Breast (tissue), 4 donors: Measurements from ENCODE around the gene ACAP3.

GRCh38 chr1:629051-629486, 57.4 kb downstream of the OR4F16 start:
- PRO-cap, 3 experiments: no peak in any of the 3 experiments
- RRBS: no CpG with 5 or more reads among the region's 11 CpGs

- PRO-cap, 3 experiments: no peak in any of the 3 experiments
- RRBS: no CpG with 5 or more reads among the region's 18 CpGs
Measured at GRCh38 chr1:629487-630389, 56.7 kb downstream of the OR4F16 start.

GRCh38 chr1:630915-632003, 55.2 kb downstream of the OR4F16 start:
- PRO-cap, 3 experiments: no peak in any of the 3 experiments
- RRBS: no CpG with 5 or more reads among the region's 35 CpGs

GRCh38 chr1:632004-632579, 54.4 kb downstream of the OR4F16 start:
- PRO-cap, 3 experiments: no peak in any of the 3 experiments
- RRBS: no CpG with 5 or more reads among the region's 23 CpGs

GRCh38 chr1:924403-925521, 1.0 kb downstream of the SAMD11 start:
- PRO-cap, 3 experiments: no peak in any of the 3 experiments
- RRBS: 2% methylated on average over 17 of the region's 149 CpGs

GRCh38 chr1:961249-961952, 1.0 kb downstream of the KLHL17 start:
- PRO-cap, 3 experiments: no peak in any of the 3 experiments
- RRBS: 3% methylated on average over 6 of the region's 58 CpGs

DNA sequence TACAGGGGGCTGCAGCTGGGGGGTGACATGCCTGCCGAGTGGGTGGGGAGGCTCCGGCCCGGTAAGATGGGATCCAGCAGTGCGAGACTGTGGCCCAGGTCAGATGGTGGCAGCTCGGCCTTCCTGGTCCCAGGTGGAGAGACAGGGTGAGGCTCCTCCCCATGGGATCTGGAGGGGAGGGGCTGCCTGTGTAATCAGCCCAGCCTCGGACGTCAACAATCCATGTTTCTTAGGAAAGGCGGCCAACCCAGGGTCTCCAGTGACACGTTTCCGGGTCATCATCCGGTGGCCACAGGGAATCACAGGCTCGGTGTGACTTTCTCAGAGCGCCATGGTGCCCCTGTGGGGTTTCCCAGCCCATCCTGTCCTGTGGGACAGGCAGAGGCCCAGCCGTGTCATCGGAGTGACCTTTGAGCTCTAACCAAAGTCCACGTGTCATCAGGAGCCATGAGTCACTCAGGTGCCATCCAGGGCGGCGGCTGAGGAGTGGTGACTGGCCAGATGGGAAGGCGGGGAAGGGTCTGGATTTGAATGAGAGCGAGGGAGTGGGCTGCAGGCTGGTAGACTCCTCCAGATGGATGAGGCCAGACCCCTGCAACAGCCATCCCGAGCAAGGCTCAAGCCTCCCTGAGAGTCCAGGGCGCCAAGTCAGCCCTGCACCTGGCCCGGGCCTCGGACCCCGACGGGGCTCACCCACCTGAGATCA, 6.6 kb upstream of the HES4 start:
- PRO-cap, 3 experiments: no peak in any of the 3 experiments
- RRBS: no CpG with 5 or more reads among the region's 26 CpGs

- PRO-cap, 3 experiments: no peak in any of the 3 experiments
- RRBS: 20% methylated on average over 7 of the region's 17 CpGs
Measured at GRCh38 chr1:1025126-1025692, 5.3 kb downstream of the AGRN start.

DNA sequence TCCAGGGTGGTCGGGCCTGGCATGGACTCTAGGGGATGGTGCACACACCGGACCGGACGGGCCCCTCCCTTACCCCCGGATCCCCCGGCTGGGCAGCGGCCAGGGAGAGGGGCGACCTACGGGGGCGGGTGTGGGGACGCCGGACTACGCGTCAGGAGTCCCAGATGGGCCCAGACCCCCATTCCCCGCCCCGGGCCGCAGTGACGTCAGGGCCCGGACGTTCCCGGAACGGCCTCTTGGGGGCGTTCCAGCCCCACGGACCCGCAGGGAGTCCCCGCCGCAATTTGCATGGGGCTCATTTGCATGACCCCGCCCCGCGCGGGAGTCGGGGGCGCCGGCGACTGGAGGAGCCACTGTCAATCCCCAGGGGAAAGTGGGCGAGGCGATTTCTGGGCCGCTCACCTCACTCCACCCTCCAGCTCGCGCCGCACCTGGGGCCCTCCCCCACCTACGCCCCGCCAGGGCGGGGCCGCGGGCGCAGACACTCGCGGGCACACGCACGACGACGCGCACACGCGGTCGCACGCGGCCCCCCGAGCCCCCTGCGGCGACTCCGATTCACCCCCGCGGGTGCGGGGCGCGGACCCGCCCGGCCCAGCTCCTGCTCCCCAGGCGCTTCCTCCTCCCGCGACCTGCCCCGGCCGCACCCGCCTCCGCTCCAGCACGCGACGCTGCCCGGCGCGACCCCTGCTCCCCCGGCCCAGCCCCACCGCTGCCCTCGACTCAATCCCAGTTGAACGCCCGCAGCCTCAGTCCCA, 13.1 kb downstream of the AGRN start:
- PRO-cap, 3 experiments: peak in 1 of 3 experiments; most common plus-strand start position 484 of the sequence (in 1)
- RRBS: 4% methylated on average over 39 of the region's 88 CpGs

DNA sequence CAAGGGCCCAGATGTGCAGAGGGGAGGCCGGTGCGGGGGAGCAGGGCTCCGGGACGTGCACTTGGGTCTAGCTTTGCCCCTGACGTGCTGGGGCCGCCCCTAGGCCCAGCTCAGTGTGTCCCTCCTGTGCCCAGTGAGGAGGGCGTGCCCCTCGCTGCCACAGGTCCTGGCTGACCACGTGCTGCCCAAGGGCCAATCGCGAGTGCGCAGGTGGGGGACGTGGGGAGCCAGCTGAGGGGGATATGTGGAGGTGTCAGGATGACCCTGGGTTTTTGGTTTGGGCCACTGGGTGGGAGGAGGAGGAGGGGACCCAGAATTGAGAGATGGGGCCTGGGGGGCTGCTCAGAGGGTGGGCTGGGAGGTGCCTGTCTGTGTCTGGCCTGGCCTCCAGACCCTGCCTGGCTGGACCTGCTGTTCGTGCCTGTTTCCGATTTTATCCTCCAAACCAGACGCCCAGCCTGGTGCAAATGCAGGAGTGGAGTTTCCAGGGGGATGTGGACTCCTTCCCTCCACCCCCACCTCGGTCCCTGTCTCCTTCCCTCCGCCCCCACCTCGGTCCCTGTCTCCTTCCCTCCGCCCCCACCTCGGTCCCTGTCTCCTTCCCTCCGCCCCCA, 6.1 kb upstream of the RNF223 start:
- PRO-cap, 3 experiments: peak in 1 of 3 experiments; most common plus-strand start position 230 of the sequence (in 1); most common minus-strand start position 128 of the sequence (in 1)
- RRBS: no CpG with 5 or more reads among the region's 22 CpGs

- PRO-cap, 3 experiments: no peak in any of the 3 experiments
- RRBS: 56% methylated on average over 1 of the region's 9 CpGs
Measured at GRCh38 chr1:1135216-1135609, 19.3 kb upstream of the C1orf159 start.

- PRO-cap, 3 experiments: peak in 3 of 3 experiments; most common plus-strand start chr1:1162942 (in 3); most common minus-strand start chr1:1162735 (in 3)
- RRBS: 42% methylated on average over 11 of the region's 54 CpGs
Measured at GRCh38 chr1:1162409-1163194, 11.1 kb upstream of the TTLL10 start.

DNA sequence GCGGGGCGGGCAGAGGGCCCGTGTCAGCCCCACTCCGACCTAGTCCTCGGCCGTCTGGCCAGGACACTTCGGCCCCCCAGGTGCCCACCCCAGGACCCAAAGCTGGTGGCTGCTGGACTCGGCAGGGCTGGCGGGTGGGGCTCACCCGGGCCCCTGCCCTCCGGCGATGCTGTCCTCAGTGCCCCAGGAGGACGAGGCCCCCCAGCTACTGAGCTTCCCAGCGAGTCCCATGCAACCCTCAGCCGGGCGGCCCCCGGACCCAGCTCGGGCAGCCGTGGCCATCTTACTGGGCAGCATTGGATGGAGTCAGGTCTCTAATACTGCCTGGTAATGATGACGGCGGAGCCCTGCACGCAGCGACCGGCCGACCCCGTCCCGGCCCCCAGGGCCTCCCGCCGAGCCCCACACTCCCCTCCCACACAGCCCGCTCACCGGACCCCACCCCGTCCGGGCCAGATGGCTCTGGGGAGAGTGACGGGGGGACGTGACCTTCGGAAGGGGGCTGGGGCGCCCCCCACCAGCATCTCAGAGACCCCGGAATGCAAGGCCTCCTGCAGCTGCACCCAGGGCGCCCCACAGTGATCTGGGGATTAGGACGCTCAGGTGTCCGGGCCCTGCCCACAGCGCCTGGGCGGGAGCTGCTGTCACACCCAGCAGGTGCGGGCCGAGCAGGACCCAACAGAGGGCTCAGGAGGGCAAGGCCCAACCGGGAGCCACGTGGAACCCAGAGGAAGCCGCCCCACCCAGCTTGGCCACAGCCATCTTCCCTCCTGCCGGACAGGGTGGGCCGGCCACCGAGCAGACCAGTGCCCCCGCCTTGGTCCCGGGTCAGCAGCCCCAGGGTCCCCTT, 6.6 kb upstream of the TTLL10 start:
- PRO-cap, 3 experiments: no peak in any of the 3 experiments
- RRBS: 47% methylated on average over 34 of the region's 53 CpGs

DNA sequence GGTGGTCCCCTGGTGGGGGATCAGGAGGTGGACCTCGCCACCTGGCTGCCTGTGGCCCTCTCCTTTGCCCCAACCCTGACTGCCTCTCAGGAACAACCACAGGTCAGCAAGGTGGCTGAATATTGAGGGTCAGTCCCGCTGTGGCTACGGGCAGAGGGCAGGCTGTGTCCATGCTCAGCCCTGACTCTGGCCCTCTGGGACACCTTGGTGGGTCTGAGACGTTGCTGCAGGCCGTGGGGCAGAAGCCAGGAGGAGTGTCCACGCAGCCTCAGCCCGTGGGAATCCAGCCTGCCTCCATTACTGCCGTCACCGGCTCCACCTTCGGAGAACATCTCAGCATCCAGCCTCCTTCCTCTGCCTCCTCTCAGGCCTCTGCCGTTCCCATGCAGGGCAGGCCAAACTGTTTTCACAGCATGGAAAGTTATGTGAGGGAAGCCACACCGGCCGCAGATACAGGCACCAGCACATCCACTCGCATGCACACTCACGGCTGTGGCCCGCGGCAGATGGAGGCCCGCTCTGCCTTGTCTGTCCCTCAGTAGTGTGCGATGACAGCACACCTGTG, 1.0 kb upstream of the UBE2J2 start:
- PRO-cap, 3 experiments: no peak in any of the 3 experiments
- RRBS: 60% methylated on average over 1 of the region's 19 CpGs

DNA sequence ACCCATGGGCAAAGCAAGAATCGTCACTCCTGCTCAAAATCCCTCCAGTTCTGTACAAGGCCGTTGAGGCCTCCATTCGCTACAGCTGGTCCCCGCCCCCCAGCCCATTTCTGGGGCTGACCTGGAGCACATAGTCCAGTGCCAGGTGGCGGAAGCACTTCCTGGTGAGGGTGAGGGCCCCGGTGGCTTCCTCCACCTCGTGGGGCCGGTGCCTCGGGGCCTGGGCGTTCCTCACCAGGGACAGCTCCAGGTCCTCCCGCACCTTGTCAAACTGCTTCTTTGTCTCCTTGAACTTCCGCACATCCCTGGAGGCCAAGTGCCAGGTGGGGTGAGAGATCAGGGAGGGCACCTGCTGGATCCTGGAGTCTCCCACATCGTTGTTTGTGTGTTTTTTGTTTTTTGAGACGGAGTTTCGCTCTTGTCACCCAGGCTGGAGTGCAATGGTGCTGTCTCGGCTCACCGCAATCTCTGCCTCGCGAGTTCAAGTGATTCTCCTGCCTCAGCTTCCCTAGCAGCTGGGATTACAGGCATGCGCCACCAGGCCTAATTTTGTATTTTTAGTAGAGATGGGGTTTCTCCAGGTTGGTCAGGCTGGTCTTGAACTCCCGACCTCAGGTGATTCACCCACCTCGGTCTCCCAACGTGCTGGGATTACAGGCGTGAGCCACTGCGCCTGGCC, 7.2 kb downstream of the ACAP3 start:
- PRO-cap, 3 experiments: no peak in any of the 3 experiments
- RRBS: no CpG with 5 or more reads among the region's 25 CpGs

GRCh38 chr1:1307765-1308216, at the start of gene ACAP3:
ACAP3 (minus strand) TSS chr1:1307930.
- PRO-cap, 3 experiments: peak in 3 of 3 experiments; most common plus-strand start chr1:1308013 (in 3); most common minus-strand start chr1:1307930 (in 2)
- RRBS: 1% methylated on average over 50 of the region's 80 CpGs

- PRO-cap, 3 experiments: no peak in any of the 3 experiments
- RRBS: 2% methylated on average over 30 of the region's 48 CpGs
Measured at GRCh38 chr1:1308893-1309229, 464 bp downstream of the PUSL1 start.

GRCh38 chr1:1384758-1385489, 9.9 kb upstream of the AURKAIP1 start:
- PRO-cap, 3 experiments: no peak in any of the 3 experiments
- RRBS: no CpG with 5 or more reads among the region's 17 CpGs

DNA sequence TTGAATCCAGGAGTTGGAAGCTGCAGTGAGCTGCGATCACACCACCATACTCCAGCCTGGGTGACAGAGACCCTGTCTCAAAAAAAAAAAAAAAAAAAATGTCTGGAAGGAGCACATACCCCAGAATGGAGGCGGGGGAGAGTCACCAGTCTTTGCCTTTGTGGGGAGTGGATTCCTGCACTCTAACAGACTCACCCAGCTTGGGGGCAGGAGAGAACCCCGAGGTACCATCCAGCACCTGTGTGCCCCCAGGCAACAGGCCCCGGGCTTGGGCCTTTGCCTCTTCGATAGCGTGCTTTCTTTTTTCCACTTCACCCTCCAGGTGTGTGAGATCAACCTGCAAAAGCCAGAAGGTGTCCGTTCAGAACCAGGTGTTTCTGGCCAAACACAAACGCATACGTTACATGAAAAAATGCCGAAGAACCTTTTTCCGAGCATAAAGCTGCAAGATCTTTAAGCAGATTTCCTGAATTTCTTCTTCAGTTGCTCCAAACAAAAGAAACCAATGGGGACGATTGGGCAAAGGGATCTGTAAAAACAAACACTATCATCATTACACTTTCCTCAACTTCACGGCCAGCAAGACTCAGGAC, 9.0 kb downstream of the CCNL2 start:
- PRO-cap, 3 experiments: no peak in any of the 3 experiments
- RRBS: no CpG with 5 or more reads among the region's 13 CpGs

- PRO-cap, 3 experiments: no peak in any of the 3 experiments
- RRBS: no CpG with 5 or more reads among the region's 28 CpGs
Measured at GRCh38 chr1:1401693-1403051, 3.0 kb upstream of the CCNL2 start.